GM06990 (cell line): Measurements from ENCODE around the genes LYL1, STX10 and YJU2B.

- RRBS: no CpG with 5 or more reads among the region's 20 CpGs
Observed at GRCh38 chr19:13031380-13032688, 36.6 kb downstream of the NFIX start.

- RRBS: no CpG with 5 or more reads among the region's 12 CpGs
Observed at GRCh38 chr19:13053709-13054395, 48.8 kb downstream of the LYL1 start.

DNA sequence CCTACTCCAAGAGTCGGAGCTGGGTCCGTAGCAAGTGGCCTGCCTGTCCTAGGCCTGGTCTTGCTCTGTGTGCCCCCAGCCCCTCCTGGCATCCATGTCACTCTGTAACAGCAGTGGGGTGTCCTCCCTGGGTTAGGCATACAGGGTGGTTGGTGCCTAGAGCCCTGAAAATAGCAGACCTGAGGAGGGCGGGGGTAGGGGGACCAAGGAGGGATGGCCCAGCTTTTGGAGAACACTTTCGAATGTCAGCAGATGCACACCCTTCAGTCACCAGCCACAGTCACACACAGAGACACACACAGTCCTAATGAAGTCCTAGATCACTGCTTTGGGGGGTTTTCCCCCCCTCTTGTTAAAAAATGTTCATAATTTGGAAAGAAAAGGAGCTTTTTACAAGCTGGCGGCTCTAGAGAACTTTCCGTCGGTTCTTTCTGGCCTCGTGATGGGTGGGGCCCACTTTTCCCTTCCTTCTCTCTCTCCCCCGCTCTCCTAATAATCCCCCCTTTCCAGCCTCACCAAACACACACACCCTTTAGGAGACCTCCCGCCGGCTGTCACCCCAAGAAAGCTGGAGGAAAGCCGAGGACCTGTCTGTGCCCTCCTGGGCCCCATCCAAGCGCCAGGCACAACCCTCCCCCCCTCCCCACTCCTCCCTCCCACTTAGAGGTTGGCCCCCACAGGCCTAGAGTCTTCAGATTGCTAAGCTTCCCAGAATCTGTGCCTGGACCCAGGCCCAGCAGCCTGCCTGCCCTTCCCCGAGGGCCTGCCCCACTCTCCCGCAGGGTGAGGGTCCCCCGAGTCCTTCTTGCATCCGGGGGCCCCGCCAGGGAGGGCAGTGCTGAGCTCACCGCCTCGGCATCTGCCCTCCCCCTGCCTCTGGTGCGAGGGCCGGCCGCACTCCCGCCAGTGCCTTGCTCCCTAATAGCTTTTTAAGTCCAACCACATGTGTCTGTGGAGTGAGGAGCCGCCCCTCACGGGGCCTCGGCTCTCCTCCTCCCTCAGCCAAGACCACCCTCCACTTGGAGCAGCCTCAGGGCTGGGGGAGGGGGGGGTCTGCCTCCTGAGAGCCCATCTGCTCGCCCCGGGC, 47.7 kb downstream of the LYL1 start:
- RRBS: 13% methylated on average over 4 of the region's 29 CpGs

- RRBS: 22% methylated on average over 3 of the region's 16 CpGs
Observed at GRCh38 chr19:13057096-13057559, 45.5 kb downstream of the LYL1 start.

GRCh38 chr19:13091250-13092237, 11.1 kb downstream of the LYL1 start:
- RRBS: no CpG with 5 or more reads among the region's 25 CpGs

- RRBS: 3% methylated on average over 29 of the region's 55 CpGs
Observed at GRCh38 chr19:13102201-13103239, at the start of gene LYL1. Gene LYL1, minus strand, starts transcription at chr19:13102858.

- RRBS: 100% methylated on average over 4 of the region's 18 CpGs
Observed at GRCh38 chr19:13137077-13137536, 13.1 kb downstream of the STX10 start.

GRCh38 chr19:13140509-13141008, 9.6 kb downstream of the STX10 start:
- RRBS: no CpG with 5 or more reads among the region's 9 CpGs

DNA sequence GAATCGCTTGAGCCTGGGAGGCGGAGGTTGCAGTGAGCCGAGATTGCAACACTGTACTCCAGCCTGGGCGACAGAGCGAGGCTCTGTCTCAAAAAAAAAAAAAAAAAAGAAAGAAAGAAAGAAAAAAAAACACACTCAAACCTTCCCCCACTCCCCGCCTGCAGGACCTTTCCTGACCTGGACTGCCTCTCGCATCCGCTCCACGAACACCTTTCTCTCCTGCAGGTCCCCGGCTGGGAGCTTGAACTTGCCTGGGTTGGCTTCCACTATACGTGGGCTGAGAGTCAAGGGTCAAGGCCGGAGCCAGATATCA, 897 bp downstream of the STX10 start:
- RRBS: 11% methylated on average over 3 of the region's 12 CpGs

DNA sequence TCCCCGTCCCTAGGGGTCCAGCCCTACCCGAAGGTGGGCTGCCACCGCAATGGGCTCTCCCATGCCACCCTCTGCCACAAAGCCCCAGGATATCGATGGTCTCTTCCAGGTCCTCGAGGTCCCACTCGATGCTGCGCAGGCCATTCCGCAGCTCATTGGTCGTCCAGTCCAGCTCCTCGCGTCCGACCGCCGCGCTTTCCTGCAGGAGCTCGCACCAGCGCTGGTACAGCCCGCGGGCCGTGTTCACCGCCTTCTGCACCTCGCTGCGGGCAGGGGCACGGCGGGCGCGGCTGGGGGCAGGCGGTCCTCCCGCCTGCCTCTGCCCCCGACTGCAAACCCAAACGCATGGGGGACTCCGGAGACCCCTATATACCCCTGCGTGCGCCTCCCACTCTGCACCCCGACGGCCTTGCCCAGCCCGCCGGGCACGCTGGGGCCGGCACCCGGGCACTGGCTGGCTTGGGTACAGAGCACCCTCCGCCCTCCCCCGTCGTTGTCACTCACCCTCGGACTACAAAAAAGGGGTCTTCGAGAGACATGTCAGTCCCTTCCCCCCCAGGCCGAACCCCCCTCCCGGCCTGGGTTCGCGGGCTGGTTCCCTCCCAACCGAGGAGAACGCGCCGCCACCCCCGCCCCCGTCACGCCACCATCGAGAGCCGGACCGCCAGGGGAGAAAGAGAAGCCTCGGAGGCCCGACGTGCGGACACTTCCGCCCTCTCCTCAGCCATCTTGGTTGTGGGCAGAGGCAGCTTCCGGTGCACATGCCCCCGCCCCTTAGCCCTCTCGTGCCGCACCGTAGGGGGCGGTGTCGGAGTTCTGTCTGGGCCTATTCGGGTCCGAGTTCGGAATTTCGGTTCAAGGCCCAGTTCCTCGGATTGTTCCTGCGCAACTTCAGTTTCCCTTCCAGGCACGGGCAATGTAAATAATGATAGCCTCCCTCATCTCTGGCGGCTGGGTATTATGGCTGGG, at the start of gene STX10:
TSS of gene STX10 (minus strand) at position 741 of the 969 bp plus-strand sequence.
- RRBS: 4% methylated on average over 19 of the region's 80 CpGs

DNA sequence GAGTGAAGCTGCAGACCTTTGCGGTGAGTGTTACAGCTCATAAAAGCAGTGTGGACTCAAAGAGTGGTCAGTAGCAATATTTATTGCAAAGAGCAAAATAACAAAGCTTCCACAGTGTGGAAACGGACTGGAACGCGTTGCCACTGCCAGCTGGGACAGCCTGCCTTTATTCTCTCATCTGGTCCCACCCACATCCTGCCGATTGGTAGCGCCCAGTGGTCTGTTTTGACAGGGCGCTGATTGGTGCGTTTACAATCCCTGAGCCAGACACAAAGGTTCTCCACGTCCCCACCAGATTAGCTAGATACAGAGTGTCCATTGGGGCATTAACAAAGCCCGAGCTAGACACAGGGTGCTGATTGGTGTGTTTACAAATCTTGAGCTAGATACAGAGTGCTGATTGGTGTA, 35.8 kb downstream of the IER2 start:
- RRBS: no CpG with 5 or more reads among the region's 10 CpGs

DNA sequence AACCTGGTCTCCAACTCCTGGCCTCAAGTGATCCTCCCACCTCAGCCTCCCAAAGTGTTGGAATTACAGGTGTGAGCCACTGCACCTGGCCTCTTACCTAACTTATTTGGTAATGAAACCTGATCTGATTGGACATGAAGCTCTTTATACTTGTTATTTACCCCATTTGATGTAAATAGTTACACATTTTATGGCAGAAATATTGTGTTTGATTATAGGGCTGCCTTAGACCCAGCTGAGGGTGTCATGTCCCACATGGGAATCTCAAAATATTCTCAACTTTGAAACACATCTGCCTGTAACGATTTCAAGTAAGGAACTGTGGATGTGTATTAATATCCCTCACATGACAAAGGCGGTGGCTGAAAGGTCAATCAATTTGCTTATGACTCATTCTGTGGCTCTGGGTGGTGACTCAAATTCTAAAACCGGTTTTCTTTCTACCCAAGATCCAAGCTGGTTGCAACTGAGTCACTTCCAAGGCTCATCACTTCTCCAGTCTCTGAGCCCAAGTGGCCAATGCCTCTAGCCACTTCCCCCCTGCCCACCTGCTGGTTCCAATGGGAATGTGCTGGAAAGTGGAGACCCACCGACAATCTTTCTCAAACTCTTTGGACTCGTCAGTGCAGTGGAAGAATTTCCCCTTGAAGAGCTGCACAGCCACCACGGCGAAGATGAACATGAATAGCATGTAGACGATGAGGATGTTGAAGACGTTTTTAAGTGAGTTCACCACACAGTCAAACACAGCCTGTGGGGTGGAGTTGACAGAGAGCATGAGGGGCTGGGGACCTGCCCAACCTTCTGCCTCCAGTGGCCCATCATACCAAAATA, 110.9 kb downstream of the IER2 start:
- RRBS: no CpG with 5 or more reads among the region's 9 CpGs

DNA sequence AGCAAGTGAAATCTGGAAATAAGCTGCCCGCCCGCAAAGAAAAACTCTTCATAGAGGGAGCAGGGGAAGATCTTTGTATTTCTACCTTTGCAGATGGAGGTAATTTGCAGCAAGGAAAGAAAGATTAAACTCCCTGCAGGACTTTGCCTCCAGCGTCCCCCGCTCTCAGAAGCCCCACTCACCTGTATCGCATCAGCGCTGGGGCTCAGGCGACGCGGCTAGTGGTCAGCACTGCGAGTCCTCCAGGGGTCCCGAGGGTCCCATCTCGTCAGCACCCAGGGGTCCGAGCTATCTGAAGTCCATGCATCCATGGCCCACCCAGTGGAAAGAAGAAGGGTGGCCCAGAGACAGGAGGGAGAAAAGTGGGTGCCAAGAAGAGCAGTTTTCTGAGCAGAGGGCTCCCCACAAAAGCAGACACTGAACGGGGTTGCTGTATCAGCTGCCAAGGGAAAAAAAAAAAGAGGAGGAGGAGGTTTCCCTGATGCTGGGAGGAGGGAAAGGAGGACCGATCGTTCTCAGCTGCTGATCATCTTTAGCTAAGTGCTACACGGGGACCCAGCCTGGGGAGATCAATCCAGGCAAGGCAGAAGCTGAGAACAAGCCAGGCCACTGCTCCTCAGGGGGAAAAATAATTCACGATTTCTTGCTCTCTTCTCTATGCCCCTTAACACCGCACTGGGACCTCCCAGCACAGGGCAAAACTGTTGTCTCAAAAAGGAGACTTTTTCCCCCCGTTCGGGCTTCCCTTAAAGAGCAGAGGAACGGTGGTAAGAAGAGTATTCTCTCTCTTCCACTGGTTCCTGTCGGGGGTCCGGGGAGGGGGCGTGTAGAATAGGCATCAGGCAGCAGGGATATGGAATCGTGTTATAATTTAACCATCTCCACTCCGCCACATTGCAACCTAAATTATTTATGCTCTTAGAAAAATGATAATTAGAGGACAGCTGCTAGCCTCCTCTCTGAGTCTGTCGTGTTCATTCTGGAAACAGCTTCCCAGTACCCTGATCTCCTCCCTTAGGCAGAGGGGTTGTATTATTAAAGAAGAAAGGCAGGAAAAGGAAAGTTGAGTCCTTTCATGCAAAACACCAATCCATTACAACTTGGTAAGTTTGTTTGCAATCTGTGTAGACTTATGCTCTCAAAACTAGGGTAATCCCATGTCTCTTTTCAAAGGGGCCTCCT, 117.8 kb upstream of the CACNA1A start:
- RRBS: no CpG with 5 or more reads among the region's 28 CpGs

GRCh38 chr19:13747742-13748505, at the start of gene YJU2B:
Gene YJU2B, plus strand, starts transcription at chr19:13747895.
- RRBS: 3% methylated on average over 37 of the region's 60 CpGs

DNA sequence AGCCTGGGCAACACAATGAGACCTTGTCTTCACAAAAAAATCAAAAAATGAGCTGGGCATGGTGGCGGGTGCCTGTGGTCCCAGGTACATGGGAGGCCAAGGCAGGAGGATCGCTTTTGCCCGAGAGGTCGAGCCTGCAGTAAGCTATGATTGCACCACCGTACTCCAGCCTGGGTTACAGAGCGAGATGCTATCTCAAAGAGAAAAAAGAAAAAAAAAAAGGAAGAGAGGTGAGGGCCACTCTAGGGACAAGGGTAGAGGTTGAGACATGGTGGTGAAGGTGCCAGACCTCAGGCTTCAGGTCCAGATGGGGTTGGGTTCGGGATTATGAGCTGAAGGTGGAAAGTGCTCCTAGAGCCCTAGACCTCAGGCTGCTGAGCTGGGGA, 5.7 kb downstream of the ZSWIM4 start:
- RRBS: no CpG with 5 or more reads among the region's 7 CpGs

GRCh38 chr19:13830001-13831046, 35.1 kb downstream of the ZSWIM4 start:
- RRBS: no CpG with 5 or more reads among the region's 74 CpGs

GRCh38 chr19:13850097-13850738, 26.7 kb upstream of the NANOS3 start:
- RRBS: 5% methylated on average over 23 of the region's 54 CpGs

DNA sequence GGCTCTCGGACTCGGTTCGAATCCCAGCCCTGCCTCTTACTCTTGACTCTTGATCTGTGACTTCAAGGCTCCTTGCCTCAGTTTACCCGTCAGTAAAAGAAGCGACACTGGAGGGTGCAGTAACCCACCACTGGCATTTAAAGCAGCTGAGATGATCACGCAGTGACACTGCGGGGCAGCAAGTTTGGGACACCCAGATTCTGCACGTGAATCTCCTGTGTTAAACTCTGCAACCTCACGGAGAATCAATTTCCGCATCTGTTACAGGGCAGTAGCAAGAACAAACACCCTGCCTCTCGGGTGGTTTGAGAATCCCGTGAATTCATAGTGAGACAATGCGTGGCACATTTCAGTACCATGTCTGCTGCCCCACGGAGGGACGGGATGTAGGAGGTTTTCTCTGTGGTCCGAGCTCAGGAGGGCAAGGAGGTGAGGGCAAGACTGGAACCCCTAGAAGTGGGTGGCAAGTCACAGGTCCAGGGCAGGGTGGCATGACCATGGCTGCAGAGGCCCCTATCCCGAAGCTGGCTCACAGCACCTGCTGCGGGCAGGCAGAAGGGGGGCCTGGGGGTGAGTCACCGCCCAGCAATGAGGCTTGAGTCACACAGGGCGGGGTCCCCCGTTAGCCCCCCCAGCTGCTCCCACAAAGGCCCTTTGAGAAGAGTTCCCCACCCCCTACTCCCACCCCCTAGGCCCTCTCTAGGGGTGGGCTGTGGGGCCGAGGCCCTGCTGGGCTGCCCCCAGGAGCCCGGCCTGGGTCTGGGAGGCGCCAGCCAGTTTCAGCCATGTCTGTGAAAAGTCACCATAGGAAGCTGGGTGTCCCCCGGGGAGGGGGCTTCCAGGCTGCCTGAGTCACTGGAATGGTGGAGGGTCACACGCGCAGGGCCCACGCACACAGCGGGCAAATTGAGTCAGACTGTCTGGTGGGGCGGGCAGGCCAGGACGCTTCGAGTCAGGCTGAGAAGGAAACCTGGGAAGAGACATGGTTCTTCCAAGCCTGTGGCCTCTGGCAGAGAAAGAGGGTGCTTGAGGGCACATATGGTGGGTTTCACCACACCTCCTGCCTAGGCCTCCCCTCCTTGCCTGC, 25.9 kb upstream of the NANOS3 start:
- RRBS: 86% methylated on average over 3 of the region's 32 CpGs

DNA sequence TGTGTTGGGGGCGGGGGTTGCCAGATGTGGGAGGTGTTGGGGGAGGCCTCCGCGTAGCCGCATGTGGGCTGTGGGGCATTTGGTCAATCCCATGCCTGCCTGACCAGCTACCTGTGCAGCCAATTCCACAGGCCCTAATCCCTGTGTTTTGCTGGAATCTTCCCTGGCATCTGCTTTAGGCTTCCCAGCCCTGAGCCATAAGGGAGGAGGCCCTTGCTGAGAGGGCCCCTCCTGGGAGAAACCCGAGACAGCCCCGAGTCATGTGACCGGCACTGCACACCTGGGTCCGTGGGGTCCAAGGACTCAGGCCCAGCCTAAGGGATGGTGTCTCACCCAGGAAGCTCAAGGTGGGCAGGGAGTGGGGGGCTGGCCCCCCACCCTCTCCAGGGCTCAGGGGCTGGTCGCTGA, 20.2 kb downstream of the RFX1 start:
- RRBS: no CpG with 5 or more reads among the region's 9 CpGs

GRCh38 chr19:13993482-13994102, 12.5 kb downstream of the RFX1 start:
- RRBS: no CpG with 5 or more reads among the region's 25 CpGs